Neural progenitor cell (in vitro differentiated cells): Measurements from ENCODE around the gene FOXP4.

DNA sequence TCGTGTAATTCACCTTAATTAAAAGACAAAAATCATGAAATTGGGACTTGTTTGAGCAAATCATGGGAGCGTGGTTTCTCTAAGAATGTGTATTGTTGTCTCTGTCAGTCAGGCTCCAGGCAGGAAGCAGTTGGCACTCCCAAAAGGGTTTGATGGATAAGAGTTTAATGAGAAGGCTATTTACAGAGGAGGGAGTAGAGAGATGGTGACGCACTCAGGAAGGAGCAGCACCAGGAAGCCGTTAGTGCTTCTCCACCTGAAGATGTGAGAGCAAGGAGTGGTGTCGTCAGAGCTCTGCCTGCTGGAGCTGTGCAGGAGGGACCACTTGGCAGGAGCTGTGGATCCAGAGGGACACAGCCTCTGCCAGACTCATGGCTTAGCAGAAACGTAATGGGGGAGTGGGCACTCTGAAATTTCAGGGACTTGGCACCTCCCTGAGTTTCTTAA is 16.7 kb downstream of the DAAM2 start:
- RAMPAGE, long total RNA, result no peak

DNA sequence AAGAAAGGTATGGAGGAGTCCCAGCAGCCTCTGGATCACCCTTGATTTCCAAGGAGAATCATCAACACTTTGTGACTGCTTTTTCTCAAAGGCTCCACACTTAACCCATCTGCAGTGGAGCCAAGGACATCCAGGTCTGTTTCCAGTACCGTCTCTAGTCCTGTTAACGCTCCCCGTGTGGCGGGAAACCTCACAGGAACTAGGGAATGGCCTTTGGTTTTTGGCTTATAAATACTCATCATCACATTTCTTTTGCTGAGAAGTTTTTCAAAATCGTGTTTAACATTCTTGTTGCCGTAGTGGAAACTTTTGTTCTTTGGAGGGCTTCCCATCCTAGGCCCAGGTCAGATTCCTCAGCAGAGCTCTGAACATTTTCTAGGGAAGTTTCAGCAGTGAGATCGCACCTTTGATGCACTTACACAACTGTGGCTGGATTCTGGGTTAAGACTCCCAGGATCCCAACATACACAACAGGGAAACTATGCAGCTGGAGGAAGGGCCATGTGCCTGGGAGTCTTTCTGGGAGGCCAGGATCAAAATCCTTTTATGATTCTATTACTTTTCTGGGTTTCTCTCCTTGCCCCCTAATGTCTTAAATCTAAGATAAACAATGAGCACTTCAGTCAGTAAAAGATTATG is 24.6 kb downstream of the DAAM2 start:
- RAMPAGE, long total RNA, result no peak

DNA sequence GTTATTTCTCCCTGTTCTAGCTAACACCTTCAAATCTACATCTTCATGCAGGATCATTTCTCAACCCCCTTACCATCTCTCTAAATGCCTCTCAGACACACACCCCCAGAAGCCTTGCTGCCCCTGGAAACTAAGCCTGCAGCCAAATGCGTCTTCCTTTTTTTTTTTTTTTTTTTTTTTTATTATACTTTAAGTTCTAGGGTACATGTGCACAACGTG is 55.9 kb downstream of the UNC5CL start:
- RAMPAGE, long total RNA, result no peak

DNA sequence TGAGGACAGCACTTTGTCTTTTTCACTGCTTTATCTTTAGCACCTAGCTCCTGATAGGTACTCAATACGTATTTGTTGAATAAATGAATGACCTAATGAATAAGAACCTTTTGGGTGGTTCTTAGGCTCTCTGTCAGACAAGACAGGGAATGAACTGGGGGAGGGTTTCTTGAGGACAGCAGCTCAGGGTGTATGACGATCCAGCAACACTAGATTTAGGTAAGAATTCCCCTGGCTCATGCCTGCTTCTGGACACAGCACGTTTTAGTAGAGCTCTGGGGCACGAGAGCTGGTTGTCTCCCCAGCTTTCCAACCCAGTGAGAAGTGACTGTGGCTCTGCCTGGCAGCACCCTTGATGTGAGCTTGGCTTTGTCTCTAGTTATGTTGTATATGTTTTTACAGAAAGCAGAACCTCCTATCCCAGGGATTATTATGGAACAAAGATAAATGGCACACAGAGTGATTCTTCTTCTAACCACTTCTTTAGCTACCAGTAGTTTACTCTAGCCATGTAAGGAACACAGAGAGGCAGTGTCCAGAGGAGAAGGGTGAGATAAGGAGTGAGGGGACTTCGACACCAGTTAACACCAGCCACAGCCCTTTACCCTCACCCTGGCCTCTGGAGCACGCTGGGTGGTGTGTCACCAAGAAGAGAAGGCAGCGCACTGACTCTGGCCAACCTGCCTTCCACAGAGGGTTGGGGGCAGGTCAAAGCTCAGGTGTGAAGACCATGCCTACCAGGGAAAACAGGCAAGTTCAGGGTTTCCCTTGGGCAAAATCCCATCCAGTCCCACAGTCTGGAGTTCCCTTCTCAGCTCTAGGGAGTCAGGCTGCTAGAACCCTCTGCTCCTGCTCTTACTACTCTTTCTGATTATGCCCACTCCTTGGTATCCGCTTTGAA is 3.9 kb downstream of the APOBEC2 start:
- RAMPAGE, long total RNA, result no peak

- RAMPAGE, long total RNA, result no peak
These were observed 7.1 kb downstream of the APOBEC2 start for GRCh38 chr6:41060129-41060539.

GRCh38 chr6:41063816-41064458 is 8.2 kb downstream of the OARD1 start:
- RAMPAGE, long total RNA, result no peak

- RAMPAGE, long total RNA, result no peak
These were observed 2.0 kb downstream of the NFYA start for GRCh38 chr6:41074789-41075092.

- RAMPAGE, long total RNA, result no peak
These were observed 1.8 kb downstream of the TREM1 start for GRCh38 chr6:41284500-41285210.

DNA sequence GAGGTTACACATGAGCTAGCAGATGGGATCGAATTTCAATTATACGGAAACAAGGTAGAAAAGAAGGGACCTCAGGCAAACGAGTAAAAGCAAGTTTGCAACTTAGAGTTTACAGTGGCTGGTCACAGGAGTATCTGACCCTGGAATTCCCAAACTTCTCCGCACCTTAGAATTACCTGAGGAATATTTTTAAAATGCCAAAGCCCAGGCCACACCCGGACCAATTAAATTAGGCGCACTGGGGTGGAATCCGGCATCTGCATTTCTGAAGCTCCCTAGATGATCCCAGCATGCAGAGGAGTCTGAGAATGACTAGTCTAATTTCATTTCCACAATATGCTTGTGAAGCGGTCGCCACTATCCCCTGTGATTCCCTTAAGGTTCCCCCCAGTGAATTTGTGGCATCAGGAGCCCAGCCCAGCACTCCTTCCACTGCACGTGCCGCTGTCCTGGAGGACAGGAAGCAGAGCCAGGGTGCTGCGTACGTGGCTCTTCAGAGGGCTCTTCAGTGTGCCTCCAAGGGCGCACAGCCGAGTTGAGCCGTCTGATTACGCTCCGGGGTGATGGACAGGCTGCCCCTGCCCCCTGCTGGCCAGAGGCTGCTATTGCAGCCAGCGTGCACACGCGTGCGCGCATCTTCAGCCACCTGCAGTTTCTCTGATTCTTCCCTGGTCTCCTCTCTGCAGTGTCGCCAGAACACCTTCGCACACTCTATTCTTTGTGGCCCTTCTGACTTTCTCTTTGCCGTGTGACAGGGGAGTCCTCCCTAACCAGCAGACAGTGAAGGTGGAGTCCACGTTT is 16.8 kb upstream of the NCR2 start:
- RAMPAGE, long total RNA, result no peak

GRCh38 chr6:41320383-41320899 is 15.0 kb upstream of the NCR2 start:
- RAMPAGE, long total RNA, result no peak

GRCh38 chr6:41368865-41369341 is 33.5 kb downstream of the NCR2 start:
- RAMPAGE, long total RNA, result no peak

- RAMPAGE, long total RNA, result no peak
These were observed 104.6 kb downstream of the NCR2 start for GRCh38 chr6:41439919-41440558.

GRCh38 chr6:41489440-41489906 is 56.7 kb upstream of the FOXP4 start:
- RAMPAGE, long total RNA, result no peak

DNA sequence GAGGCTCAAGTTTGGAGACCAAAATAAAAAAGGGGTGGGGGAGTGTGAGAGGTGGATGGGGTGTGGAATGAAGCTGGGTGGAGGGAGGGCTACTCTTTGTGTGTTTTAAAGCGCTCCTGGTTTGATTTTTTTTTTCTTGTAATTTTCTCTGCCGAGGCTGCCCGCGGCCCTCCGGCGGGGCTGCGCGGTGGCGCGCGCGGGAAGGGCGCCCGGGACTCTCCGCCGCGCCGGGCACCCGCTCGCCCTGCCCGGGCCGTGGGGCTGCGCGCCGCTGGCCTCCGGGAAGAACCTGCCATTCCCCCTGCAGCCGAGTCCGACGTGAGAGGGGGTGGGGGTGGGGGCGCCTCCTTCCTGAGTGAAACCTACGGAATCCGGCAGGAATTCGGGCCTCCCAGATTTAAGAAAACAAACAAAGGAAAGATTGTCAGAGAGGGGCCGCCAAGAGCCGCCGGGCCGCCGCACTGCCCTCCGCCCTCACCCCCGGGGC is 42.5 kb upstream of the FOXP4 start:
- RAMPAGE, long total RNA, result no peak

DNA sequence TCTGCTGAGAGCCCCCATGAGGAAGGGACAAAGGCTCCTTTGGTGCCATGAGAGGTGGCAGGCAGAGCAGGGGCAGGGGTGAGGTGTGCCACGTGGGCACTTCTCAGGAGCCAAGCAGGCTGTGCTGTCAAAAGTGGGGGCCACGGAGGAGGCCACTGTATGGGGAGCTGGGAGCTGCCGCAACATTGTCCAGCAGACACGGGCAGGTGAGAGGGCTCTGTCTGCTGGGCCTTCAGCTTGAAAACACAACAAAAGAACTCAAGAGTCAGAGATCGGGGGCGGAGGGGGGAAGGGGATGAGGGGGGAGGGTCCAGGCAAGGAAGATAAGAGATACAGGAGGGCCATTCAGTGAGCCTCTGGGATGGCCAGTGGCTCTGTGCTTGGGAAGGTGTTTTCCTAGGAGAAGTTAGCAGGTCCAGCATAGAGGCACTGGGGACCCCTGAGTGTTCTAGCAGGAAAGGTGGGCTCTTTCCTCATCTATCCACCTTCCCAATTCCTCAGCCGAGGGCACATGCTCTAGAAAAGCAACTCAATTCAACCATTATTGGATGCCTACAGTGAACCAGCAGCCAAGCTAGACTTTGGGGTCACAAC is 21.4 kb upstream of the FOXP4 start:
- RAMPAGE, long total RNA, result no peak

DNA sequence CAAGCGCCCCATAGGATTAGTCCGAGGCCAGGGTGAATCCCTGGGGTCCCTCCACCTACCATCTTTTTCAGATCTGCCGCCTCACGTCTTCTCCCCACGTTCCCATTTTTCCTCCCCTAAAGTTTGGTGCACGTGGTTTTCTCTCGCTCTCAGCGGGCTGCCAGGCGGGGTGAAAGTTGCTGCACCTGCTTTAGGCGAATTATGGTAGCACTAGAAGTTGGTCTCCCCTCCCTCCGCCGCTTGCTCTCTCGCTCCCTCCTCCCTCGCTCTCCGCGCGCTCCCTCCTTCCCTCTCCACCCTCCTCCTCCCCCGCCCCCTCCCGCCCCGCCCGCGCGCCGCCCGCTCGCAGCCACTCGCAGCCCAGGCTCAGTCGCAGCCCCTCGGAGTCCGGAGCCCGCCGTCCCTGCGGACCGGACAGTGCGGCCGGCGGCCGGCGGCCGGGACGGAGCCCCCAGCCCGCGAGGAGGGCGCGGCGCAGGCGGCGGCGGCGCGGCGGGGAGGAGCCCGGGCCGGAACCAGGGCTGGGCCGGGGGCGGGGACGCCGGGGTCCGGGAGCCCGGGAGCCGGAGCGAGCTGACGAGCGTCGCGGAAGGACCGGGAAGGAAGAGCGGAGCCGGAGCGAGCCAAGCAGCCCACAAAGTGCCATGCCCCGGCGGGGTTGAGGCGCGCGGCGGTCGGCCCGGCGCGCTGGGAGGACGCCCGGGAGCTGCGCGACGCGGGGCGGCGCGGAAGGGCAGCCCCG is at the start of gene FOXP4:
Gene FOXP4, plus strand, starts transcription at position 352 of the 742 bp plus-strand sequence.
- RAMPAGE, long total RNA, result no peak

DNA sequence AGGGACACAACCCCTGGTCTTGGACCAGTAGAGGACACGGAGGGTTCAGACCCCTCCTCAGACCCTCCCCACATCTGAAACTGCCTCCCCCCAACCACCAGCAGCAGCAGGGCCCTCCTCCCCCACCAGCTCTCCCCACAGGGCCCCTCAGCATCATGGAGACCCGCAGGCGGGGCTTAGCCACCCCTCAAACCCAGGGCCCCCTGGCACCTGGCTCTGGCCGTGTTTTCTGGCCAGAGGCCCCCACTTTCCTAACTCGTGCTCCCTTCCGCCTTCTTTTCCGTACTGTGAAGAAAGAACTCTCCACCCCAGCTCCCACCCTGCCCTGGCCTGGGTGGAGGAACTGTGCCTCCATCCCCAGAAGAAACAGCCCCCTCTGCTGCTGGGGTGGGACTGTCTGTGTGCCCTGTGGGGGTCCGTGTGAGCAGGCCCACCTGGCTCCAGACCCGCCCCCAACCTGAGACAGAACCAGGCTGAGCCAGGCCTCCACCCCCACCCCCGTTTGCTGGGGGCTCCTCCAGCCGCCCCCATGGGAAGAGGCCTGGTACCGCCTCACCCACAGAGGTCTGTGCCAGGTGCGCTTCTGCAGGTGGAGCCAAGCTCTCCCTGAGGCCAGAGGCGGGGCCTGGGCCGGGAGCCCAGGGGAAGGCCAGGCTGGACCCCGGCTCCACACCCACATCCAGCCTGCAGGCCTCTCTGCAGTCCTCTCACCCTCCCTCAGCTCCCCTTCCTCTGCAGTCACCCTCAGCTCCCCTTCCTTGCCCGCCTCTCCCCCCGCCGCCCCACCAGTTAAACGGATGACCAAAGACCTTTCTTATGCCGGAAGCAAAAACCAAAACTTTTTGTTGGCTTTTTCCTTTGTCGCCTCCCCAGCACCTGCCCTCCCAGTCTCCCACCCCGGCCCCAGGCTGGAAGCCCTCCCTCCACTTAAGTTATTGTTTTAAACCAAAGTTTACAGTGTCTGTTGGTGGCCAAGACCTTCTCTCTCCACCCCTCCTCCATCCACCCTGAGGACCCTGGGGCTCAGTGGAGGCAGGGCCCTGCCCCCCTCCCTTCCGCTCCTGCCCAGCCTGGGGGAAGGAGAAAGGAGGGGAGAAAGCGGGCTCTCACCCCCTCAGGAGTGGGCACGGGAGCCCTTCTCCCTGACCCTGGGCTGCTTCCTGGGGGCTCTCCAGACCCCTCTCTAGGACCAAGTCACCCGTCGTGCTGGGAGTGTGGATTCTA is 38.7 kb upstream of the MDFI start:
- RAMPAGE, long total RNA, result no peak

DNA sequence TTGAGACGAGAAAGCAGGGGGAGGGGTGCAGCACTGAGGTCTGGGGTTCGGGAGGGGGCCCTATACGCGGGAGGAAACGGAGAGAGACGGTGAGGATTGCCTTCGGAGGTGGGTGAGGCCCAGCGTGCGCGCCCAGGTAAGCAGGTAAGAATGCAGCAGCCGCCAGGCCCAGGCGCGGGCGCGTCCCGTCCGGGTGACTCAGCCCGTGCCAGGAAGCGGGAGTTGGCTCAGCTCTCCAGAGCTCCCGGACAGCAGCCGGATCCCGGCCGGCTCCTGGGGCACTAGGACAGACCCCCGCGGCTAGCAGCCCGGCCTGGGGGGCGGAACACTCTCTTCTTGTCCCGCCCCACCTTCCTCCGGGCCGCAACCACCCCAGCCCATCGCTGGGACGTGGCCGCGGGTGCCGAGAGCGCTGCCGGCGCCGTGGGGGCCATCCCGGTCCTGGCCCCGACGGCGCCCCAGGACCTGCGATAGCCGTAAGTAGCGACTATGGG is 1.4 kb upstream of the MDFI start:
- RAMPAGE, long total RNA, result no peak

GRCh38 chr6:41638943-41639673 is 840 bp downstream of the MDFI start:
- RAMPAGE, long total RNA, result no peak

GRCh38 chr6:41732516-41733582 is 2.6 kb downstream of the TFEB start:
- RAMPAGE, long total RNA, result no peak